ReNcell CX (cell line): ENCODE measurements around a stretch of chr1.

DNA sequence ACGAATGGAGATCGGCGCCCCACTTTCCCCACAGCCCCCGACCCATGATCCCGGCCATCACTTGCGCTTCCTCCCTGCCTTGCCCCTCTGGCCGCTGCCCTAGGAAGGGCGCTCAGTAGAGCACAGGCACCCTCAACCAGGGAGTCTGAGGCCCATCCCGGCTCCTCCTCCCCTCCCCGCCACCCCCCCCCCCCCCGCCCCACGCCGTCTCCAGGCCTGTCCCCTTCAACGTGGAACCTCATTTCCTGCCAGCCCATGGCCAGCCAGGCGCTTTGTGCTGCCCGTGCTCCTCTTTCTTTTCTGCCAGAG lies 101.1 kb downstream of the CASZ1 start:
- PRO-cap: no peak

DNA sequence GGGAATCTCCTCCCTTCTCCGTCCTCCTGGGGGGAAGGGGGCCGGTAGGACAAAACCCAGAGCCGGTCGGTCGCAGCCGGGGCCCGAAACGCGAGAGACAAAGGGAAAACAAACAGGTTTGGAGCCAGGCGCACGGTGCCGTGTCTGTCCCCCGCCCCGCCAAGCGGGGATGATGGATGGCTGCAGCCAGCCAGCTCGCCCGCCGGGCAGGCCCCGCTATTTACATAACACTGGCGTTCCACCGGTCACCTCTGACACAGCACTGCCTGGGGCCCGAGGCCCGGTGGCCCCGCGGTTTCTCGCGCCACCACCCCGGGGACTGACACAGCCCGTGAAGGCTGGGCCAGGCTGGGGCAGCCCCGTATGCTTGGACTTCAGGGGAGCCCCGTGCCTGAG lies 91.9 kb downstream of the CASZ1 start:
- PRO-cap: unidirectional peak, minus-strand start at position 168 of the sequence

DNA sequence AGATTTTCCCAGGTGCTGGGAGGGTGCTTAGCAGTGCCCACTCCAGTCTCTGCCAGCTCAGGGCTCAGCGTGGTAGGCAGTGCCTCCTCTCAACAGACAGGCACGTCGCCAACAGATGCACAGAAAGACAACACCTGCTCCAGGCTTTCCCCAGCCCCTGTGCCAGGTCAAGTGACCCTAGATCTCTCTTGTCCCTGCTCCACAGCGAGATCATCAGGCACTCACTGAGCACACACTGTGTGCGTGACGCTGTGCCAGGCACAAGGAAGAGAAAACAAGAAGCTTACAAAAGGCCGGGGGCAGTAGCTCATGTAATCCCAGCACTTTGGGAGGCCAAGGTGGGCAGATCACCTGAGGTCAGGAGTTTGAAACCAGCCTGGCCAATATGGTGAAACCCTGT lies 85.9 kb downstream of the CASZ1 start:
- PRO-cap: no peak

GRCh38 chr1:10737822-10738632 lies 58.4 kb downstream of the CASZ1 start:
- PRO-cap: no peak

- PRO-cap: no peak
These were observed 42.1 kb downstream of the CASZ1 start for GRCh38 chr1:10754281-10754843.

GRCh38 chr1:10756376-10756608 lies 40.2 kb downstream of the CASZ1 start:
- PRO-cap: no peak

- PRO-cap: no peak
These were observed 23.4 kb downstream of the CASZ1 start for GRCh38 chr1:10772993-10773580.

DNA sequence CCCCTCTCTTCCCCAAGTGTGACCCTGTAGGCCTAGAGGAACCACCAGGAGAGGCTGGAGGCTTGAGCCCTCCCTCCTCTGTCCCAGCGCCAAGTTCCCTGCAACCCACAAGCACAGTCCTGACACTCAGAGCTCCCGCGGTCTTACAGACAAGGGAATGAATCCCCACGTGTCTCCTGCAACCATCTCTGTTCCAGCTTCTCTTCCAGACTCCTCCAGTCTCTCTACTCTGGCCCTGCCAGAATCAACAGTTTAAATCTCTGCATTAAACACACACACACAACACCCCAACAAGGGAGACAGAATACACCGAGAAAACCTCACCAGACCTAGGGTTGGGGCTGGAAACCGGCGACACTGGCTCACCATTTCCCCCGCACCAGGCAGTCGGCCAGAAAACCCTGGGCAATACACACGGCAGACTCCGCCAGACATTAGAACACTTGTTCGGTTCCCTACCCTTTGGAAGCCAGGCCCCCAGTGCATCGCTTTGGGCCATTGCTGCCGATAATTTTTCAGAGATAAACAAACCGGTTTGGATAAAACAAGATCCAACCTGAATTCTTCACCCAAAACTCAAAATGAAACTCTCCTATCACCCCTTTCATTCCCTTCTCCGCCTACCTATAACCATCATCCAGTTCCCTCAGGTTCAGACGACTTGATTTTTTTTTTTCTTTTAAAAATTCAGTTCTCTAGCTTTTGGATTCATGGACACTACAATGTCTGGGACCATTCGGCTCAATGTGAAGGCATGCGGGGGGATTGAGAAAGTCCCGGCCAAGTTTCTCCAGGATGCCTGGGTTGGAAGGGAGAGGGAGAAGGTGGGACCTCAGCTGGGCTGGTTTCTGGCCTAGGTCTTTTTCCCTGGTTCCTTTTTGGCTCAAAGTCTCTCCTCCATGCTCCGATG lies 21.5 kb downstream of the CASZ1 start:
- PRO-cap: no peak

- PRO-cap: no peak
These were observed 1.3 kb downstream of the SRM start for GRCh38 chr1:11058381-11058971.

DNA sequence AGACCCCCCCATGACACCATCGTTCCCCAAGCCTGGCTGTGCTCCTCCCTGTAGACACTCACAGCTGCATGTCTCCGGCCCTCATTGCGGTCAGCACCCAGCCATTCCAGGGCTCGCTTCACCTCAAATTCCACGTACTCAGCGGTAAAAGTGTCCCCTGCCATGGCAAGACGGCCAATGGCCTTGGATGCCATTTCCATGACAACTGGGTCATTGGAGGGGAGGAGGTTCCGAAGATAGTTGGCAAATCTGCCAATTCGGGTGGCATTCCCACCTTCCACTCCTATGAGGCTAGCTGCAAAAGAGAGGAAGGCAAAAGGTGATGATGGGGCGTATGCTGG lies 5.5 kb downstream of the MTOR start:
- PRO-cap: no peak

DNA sequence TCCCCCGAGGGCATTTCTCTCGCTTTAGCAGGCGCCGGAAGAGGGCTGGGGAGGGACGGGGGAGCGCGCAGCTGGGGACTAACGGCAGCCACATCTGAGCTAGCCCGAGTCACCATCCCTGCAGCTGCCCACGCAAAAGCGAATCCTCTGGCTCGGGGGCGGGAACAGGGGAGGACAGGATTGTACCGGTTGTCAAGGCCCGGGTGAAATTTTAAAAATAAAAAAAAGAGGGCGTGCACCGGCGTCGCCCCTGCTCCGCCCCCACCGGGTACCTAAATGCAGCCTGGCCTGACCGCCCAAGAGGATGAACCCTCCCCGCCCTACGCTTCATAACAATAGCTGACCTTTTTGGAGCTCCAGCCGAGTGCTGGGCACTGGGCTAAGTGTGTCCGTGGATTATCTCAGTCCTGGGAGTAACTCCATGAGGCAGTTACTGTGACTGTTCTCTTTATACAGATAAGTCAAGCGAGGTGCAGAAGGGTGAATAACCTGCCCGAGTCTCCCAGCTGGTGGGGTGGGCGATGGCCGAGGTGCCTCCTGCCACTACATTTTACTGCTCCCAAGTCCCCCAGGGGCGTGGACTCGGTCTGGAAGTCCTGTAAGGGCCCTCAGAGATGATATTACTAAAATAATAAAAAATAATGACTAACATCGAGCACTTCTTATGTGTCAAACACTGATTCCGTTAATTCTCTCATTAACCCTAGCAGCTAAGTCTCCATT lies 607 bp upstream of the MAD2L2 start:
- PRO-cap: no peak

GRCh38 chr1:11786428-11786625 lies 19.4 kb downstream of the MTHFR start:
- PRO-cap: no peak

DNA sequence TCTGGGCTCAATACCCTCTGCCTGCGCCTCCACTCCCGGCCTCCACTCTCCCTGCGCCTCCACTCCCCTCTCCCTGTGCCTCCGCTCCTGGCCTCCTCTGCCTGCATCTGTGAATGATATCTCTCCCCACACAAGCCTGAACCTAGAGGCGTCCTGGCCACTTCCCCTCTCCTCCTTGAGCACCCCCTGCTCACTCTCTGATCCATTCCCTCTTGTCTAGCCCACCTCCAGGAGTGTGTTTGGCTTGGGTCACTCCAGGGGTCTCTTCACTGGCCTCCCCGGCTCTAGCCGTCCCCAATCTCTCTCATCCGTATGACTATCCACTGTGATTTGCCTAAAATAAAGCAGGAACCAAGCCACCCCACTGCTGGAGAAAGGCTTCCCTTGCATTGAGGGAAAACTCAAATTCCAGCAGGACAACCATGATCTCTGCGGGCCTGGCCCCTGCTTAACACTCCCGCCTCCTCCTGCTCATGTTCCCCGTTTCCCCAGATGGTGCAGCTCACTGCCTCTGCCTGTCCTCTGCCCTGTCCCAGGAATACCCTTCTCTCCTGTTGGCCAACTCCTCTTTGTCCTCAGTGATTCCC lies 14.3 kb downstream of the MTHFR start:
- PRO-cap: no peak

DNA sequence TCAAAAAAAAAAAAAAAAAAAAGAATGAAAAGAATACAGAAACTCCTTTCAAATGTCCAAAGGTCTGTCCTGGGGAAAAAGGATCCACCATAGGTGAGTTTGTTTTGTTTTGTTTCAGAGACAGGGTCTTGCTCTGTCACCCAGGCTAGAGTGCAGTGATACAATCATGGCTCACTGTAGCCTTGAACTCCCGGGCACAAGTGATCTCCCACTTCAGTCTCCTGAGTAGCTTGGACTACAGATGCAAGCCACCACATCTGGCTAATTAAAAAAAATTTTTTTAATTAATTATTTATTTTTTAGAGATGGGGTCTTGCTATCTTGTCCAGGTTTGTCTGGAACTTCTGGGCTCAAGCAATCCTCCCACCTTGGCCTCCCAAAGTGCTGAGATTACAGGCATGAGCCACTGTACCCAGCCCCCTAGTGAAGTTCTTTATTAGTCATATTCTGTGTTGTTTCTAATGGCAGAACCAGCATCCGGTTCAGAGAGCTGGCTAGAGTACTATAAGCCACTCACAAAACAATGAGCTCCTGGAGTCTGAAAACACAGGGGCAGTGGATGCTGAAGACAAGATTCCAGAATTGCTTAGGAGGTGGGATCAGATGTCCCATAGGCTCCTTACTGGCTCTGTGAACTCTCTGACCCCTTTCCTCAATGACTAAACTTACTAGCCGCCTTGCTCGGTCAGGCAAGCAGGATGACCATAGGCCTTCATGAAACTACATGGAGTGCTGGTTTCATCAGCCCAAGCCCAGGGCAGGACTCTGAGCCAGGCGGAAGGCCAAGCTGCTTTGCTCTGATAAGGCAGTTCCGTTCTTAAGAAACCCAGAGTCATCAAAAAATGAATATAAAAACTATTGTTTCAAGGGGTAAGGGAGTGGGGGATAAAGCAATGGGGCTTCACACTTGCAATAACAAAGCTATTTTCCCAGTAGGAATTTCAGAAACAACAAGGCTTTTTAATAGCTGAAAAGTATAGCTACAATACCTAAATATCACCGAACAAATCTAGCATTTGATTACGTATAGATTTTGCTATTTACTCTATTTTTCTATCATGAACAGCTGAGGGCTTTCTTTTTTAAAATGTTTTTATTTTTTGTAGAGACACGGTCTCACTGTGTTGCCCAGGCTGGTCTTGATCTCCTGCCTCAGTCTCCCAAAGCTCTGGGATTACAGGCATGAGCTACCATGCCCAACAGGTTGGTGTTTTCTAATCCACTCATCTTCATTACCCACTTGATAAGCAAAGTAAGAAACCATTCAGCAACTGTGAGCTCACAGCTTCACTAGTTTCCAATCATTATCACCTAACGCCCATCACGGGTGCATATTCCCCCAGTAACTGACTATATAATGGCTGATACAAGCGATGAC lies 8.1 kb downstream of the MTHFR start:
- PRO-cap: no peak

DNA sequence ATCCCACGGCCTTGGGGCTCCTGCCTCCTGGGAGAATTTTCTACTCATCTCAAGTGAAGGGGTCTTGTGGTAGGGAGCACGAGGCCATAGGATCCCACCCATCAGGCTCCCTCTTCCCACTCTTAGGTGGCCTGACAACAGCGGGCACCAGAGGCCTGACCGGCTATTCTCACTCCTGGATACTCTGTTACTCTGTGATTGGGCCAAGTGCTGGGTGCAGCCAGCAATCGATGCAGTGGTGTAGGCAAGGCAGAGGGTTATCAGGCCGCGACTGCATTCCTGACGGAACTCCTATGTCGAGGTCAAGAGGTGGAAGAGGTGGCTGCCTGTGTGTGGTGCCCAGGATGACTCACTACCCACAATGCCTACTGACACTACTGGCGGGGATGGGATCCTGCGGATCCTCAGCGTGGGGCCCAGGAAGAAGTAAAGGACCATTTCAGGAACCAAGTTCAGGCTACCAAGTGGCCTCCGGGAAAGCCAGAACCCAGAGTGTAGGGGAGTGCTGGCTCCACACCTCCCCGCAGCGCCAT lies 5.1 kb downstream of the MTHFR start:
- PRO-cap: no peak

DNA sequence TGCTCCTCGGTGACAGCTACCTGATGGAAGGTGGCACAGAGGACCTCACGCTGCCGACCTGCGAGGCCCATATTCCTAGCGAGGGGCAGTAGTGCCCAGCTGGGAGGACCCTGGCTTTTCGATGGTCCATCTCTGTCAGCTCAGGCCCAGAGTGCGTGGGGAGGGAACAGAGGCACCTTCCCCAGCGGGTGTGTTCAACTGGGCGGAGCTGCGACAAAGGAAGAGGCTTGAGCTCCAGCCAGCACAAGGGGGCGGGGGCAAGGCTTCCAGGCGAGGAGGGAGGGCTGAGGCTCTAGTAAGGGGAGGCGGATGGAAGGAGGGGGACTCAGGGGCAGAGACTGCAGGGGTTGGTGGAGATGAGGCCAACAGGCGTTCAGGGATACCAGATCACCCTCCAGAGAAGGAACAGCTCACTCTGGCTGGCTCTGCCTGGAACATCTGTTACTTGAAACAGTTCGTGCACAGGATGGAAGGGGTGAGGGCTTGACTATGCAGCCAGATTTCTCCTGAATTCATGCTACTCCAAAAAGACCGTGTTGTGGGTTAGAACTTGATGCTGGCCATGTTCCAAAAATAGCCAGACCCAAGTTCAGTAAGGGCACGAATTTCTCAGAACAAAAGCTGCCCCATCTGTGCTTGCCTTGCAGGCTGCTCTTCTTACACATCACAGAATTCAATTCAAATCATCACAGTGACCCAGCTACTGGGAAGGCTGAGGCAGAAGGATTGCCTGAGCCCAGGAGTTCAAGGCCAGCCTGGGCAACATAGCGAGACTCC lies 2.2 kb downstream of the MTHFR start:
- PRO-cap: bidirectional peak, plus-strand start at position 459 of the sequence, minus-strand start at position 147 of the sequence

- PRO-cap: no peak
These were observed 15.3 kb upstream of the NPPB start for GRCh38 chr1:11873904-11874670.

DNA sequence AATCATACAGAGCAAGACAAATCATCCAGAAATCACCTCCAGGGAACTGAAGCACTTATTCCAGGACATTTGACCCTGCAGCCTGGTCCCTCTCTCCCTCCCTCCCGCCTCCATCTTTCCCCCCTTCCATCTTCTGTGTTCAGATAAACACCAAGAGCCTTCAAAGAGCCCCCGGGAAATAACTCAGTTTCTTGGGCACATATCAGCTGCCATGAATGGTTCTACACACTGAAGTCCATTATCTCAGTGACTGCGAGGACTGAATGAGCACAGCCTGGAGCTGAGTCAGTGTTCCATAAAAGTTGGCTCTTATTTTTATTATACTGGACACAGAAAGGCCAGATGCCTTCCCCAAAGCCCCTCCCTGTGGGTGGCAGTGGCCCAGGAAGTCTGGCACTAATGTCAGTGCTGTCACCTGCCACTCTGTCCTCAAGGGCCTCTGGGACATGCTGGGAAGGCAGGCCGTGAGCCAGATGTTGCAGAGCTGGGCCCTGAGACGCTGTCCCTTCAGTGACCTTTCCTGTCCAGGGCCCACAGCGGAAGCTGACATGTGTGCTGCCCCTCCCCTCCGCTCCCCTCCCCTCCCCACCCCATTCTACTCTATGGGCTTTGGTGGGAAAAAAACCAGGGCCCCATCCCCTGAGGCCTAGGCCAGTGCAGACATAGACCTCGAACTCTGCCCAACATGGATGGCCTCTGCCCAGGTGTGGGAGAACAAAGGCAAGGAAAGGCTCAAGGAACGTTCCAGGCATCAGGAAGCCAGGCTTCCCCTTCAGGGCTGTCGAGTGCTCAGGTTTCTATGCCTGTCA lies 22.2 kb upstream of the NPPB start:
- PRO-cap: no peak

DNA sequence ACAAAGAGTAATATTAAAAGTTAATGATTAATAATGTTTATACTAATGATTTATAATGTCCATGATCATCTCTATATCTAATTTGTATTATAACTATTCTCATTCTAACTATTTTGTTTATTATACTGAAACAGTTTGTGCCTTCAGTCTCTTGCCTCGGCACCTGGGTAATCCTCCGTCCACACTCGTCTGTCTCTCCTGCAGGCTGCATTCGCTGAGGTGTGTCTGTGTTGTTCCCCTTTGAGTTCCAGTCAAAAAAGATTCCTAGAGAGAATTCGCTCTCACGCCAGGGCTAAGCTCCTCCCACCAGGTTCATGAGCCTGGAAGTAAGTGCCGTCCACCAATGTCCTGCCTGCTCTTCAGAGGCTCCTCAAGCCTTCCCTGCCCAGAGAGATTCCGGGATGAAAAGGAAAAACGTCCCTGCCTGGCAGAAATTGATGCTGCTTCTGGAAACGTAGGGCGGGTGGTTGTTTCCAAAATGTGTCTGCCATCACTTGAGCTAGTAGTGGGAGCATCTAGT lies 13.0 kb downstream of the KIAA2013 start:
- PRO-cap: no peak

- PRO-cap: no peak
These were observed 3.6 kb upstream of the PLOD1 start for GRCh38 chr1:11930958-11931367.